ENCODE results near the genes LCP1, LRRC63 and ESD.

GRCh38 chr13:46100211-46100989, 4.4 kb downstream of the CPB2 start:
- RRBS: no CpG with 5 or more reads among the region's 4 CpGs

GRCh38 chr13:46103091-46103635, 1.7 kb downstream of the CPB2 start:
- RRBS: no CpG with 5 or more reads among the region's 6 CpGs

- RRBS: no CpG with 5 or more reads among the region's 9 CpGs
These were observed 20.4 kb upstream of the CPB2 start for GRCh38 chr13:46125060-46125864.

- RRBS: no CpG with 5 or more reads among the region's 5 CpGs
These were observed 2.5 kb downstream of the LCP1 start for GRCh38 chr13:46179229-46180106.

DNA sequence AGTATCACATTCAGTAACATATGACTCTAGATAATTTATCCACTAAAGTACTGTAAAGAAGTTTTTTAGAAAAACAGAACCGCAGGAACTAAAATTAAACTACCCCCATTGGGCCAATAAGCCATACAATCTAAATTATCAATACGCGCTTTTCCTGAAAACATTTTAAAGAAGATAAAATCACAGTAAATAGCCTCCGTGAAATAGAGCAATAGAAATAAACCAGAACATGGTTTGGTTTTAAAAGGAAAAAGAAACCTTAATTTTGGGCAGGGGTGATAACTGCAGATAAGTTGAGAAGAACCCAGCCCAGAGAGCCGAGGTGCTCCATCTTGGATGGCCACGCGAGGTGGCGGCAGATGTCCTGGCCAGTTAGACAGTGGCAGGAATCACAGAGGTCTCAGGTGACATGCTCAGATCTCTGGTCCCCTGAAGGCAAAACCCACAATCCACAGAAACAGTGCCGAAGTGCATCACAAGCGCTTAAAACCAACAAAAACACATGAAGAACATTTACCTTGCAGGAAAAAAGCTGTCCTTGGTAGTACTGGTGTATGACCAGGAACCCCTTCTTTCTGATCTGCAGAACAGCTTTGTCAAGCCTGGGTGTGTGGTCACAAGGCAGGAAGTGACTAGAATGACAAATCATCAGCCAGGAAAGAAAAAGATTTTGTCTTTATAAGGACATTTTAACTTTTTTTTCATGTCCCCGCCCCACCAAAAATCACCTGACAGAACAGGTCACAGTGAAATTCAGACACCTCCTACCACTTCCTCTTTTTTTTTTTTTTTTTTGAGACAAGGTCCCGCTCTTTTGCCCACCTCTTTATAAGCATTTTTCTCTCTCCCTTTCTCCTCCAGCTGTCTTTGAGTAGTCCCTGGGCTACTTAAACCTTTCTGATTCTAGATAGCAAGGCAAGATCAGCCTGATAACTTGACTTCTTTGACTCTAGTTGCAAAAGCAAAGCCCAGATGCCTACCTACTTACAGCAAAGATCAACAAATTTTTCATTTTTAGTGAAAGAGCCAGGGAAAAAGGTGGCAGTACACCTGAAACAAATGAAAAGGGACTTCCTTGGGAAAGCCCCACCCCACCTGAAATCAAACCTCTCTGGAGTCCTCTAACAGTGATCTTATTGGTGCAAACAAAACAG, at the start of gene LCP1:
Gene LCP1 (minus strand): TSS at position 584 of the 1,154 bp plus-strand sequence.
- RRBS: no CpG with 5 or more reads among the region's 12 CpGs

- RRBS: under 1% methylated on average over 19 of the region's 52 CpGs
These were observed at the start of gene LRRC63 for GRCh38 chr13:46211163-46212084. LRRC63 (plus strand) TSS chr13:46211928.

DNA sequence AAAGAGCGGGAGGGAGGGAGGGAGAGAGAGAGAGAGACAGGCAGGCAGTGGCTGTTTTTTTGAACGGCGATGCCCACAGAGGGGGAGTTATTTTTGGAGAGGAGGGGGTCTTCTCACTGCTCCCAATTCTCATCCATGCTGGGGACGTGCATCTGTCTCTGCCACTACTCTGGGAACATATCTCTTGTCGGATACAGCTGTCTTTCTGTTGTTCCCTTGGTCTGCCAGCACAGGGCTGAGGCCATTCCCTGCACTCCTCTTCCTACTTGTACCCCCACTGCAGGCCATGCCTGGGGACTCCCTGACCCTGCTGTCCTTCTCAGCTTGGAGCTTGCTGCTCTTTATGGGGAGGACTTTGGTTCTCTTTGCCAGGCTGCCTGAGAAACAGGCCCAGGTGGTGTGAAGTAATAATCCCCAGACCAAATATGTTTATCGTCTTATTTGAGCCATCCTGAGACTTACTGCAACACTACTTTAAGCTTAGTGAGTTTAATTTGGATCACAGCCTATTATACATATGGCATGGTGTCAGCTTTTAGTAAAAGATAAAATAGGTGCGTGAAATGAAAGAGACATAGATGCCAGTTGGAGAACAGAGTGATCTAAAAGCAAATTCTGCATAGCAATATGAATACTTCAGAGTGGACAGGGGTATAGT, 19.1 kb downstream of the LRCH1 start:
- RRBS: no CpG with 5 or more reads among the region's 7 CpGs

- RRBS: no CpG with 5 or more reads among the region's 1 CpG
These were observed 22.5 kb downstream of the LRCH1 start for GRCh38 chr13:46575354-46575890.

GRCh38 chr13:46593293-46593794, 40.4 kb downstream of the LRCH1 start:
- RRBS: no CpG with 5 or more reads among the region's 11 CpGs

- RRBS: no CpG with 5 or more reads among the region's 4 CpGs
These were observed 69.8 kb downstream of the LRCH1 start for GRCh38 chr13:46622655-46623292.

- RRBS: no CpG with 5 or more reads among the region's 3 CpGs
These were observed 113.7 kb downstream of the LRCH1 start for GRCh38 chr13:46666636-46667183.

DNA sequence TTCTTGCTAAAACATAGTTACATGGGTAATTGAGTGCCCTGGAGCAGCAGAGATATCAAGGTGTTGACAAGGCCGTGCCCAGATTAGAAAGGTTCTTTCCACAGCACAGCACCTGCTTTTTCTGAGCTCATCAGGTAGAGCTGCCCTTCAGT, 114.1 kb downstream of the LRCH1 start:
- RRBS: no CpG with 5 or more reads among the region's 1 CpG

DNA sequence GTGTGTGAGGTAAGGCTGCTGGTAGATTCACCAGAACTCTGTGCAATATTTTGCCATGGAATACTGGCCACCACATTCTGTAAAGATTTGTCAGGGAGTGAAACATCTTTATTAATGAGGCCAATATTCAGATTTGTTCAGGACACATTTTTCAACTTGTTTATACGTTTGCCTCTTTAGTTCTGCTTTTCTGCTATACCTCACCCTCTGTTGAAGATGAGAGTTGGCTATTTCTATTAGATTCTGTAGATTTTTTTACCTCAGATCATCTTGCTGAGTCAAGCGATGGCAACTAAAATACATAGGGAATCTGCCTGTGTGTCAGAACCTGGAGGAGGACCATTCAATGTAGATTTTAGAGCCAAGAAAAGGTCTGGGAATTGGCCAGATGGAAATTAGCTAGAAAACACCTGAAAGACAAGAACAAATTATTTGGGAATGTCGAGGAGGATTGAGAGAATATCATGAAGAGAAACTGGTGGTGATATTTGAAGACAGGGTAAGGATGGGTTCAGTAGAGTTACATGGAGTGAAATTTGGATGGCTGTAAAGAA, 91.6 kb downstream of the ESD start:
- RRBS: no CpG with 5 or more reads among the region's 3 CpGs

- RRBS: 1% methylated on average over 10 of the region's 48 CpGs
These were observed at the start of gene ESD for GRCh38 chr13:46797013-46798015. ESD (minus strand) TSS chr13:46797161.

DNA sequence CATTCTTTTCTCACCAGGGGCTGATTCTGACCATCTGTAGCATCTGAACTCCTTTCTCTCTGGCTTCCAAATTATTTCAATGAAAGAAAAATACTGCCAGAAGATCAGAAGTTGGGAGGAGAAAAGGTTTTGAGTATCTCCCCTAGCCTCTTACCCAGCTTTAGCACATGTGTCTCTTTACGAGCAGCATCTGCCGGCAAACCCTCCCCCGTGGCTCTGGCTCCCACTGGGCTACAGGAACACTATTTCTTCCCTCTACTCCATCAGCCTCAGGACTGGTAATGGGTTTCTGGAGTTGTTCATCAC, 437.2 kb upstream of the HTR2A start:
- RRBS: no CpG with 5 or more reads among the region's 3 CpGs

- RRBS: under 1% methylated on average over 5 of the region's 27 CpGs
These were observed 383 bp downstream of the SUCLA2 start for GRCh38 chr13:48000625-48001155.

GRCh38 chr13:48121788-48122124, 26.9 kb upstream of the MED4 start:
- RRBS: no CpG with 5 or more reads among the region's 4 CpGs

DNA sequence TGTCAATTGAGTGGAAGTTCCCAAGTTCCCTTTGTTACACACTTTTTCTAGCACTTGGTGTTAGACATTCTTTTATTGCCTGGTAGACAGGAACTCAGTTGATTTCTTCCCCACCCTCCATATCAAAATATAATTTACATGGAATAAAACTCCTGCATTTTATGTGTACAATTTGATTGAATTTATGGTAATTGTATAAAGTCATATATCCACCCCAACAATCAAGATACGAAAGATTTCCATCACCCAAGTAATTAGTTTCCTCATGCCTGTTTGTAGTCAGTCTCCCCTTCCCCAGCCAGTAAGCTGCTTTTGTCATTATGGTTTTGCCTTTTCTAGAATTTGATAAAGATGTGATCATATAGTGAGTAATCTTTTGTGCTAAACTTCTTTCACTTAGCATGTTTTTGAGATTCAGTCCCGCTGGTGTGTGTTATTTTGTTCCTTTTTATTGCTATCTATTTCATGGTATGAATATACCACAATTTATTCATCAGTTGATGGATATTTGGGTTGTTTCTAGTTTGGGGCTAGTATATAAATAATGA, 15.9 kb downstream of the ITM2B start:
- RRBS: no CpG with 5 or more reads among the region's 2 CpGs

DNA sequence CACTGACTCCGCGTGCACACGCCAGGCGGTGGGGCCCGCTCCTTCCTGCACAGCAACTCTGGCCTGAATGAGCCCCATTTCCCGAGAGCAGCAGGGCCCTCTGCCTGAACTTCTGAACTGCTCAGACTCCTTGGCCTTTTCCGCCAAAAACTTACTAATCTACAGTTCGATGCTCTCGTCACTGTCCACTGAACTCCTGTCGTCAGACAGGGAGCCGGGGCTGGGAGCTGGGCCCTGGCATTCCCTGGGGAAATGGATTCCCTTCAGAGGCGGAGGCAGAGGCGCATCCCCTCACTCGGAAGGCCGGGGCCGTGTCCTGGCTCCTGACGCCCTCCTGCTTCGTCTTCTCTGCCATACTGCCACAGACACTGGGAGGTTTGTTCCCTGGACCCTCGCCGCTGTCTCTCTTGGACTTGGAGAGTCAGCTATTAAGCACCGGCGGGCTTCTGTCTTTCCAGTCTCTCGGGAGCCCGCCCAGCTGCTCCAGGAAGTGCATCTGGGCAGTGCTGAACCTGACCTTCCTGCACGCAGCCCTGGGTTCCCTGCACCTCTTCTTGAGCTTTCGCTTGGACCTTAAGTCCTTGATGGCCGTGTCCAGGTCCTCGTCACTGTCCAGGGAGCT, 14.4 kb downstream of the RB1 start:
- RRBS: 98% methylated on average over 4 of the region's 28 CpGs

DNA sequence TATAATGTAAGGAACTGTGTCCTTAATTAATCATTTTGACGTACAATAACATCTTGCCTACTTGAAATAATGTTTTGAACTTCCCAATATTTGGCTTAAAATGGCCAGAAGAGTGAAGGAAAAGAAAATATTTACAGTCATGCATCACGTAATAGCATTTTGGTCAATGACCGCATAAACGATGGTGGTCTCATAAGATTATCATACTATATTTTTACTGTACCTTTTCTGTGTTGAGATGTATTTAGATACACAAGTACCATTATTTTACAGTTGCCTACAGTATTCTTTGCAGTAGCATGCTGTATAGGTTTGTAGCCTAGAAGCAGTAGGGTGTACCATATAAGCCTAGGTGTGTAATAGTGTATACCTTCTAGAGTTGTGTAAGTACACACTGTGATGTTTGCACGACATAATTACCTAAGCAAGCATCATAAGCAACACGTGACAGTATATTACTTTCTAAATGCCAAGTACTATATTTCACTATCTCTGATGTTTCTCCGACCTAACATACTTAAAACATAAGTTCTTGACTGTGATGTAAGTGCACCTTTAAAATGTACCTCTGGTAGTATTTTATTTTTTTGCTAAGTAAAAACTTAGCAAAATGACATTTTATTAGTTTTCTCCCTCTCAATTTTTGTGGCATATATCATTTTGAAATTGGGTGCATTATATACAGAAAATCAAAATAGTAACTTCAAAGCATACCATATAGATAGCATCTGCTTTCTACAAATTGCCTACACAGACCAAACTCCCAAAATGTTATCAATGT, 2.7 kb downstream of the LPAR6 start:
- RRBS: no CpG with 5 or more reads among the region's 7 CpGs

Data from SK-N-MC (cell line).